ENCODE measurements around a stretch of chr2.

GRCh38 chr2:100825301-100825855 lies 5.4 kb downstream of the NPAS2 start:
- RRBS, result no CpG with 5 or more reads among the region's 3 CpGs
CAGE:
- cytosol, long polyA plus RNA, result no peak
- long polyA plus RNA, result no peak
- nucleus, long polyA plus RNA, result no peak

GRCh38 chr2:100887900-100888685 lies 68.2 kb downstream of the NPAS2 start:
- RRBS, result no CpG with 5 or more reads among the region's 7 CpGs
CAGE:
- cytosol, long polyA plus RNA, result no peak
- long polyA plus RNA, result no peak
- nucleus, long polyA plus RNA, result no peak

DNA sequence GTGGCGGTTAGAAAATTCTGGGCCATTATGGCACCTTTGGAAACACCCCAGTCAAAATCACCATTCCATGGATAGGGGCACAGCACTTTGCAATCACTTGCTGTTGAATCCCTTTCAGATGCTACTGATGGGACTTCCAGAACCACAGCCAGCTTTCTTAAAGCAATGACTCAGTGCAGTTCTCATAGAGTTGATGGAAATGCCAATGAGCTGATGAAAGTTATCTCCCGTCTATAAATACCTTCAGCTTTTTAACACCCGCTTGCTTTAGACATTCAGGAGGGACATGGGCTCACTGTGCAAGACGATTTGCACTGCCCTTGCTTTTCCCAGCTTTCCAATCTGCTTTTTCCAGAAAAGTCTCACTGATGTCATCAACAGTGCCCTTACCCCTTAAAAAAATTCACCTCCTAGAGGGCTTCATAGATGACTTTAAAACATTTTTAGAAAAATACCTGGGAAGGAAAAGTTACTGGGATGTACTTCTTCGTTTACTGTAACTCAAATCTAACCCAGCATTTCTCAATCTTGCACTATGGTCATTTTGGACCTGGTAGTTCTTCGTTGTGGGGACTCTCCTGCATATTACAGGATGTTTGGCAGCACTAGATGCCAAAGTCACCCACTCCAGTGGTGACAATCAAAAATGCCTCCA lies 66.6 kb upstream of the RPL31 start:
- RRBS, result no CpG with 5 or more reads among the region's 6 CpGs
CAGE:
- cytosol, long polyA plus RNA, result no peak
- long polyA plus RNA, result no peak
- nucleus, long polyA plus RNA, result no peak

DNA sequence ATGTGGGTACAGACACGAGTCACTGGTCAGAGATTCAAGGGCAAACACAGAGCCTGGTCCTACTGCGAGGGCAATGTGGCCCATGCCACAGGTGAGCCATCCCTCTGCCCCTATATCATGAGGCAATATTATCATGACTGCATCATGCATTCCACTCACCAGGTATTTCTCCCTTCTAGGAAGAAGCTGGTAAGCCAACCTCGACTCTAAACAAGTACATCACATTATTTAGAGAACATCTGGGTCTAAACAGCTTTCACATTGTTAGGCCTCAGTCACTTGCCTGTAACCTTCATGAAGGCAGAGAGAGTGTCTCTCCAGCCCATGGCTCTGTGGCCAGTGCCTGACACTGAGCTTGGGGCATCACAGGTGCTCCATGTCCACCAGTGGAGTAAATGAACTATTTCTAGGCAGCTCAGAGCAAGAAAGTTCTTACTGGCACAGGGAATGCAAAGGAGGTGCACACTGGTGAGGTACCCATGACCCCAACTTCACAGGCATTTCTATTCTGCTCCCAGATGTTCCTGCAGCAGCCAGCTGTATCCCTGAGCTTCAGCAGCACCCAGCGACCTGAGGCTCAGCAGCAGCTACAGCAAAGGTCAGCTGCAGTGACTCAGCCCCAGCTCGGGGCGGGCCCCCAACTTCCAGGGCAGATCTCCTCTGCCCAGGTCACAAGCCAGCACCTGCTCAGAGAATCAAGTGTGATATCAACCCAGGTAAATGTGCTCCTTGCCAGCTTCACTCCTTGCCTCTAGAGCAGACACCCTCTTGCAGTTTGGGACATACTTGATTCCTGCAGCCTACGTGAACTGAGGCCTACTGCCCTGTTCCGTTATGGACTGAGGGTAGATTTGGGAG lies 14.3 kb upstream of the RPL31 start:
- RRBS, result no CpG with 5 or more reads among the region's 8 CpGs
CAGE:
- cytosol, long polyA plus RNA, result no peak
- long polyA plus RNA, result no peak
- nucleus, long polyA plus RNA, result no peak

DNA sequence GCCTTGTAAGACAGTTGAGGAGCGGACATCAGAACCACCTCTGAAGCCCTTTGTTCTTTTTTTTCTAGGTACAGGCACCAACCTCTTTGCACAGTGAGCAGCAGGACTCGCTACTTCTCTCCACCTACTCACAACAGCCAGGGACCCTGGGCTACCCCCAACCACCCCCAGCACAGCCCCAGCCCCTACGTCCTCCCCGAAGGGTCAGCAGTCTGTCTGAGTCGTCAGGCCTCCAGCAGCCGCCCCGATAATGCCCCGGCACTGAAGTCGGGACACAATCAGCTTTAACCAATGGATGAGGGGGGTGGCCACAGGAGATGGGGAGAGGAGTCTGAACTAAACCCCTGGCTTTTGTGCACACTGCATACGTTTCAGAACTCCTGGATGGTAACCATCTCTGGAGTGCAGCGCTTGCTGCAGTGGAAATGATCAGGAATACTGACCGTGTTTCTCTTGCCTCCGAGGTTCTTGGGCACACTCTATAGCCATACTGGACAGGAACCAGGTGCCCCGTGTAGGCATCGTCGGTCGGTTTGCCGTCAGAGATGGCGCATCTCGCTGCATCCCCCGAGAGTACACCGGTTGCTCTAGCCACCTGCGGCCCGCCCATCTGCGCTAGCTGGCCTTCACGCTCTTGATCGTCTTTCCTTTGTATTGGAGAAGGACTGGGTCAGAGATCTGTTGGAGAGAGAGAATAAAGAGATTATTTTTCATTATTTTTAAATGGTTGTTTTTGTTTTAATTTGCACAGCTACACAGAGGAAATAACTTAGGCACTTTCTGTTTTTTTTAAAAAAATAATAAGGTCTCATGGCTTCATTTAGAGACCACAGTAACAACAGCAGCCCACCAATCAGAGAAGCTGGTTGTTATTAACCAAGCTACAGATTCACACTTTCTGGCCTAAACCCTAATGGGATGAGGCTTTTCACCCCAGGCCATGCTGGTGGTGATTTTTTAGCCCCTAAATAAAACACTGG lies 6.5 kb upstream of the RPL31 start:
- RRBS, result no CpG with 5 or more reads among the region's 27 CpGs
CAGE:
- cytosol, long polyA plus RNA, result no peak
- long polyA plus RNA, result no peak
- nucleus, long polyA plus RNA, result no peak

- RRBS, result 0% methylated on average over 1 of the region's 44 CpGs
CAGE:
- cytosol, long polyA plus RNA, result no peak
- long polyA plus RNA, result no peak
- nucleus, long polyA plus RNA, result no peak
These were observed 754 bp downstream of the RPL31 start for GRCh38 chr2:101002454-101003631.

DNA sequence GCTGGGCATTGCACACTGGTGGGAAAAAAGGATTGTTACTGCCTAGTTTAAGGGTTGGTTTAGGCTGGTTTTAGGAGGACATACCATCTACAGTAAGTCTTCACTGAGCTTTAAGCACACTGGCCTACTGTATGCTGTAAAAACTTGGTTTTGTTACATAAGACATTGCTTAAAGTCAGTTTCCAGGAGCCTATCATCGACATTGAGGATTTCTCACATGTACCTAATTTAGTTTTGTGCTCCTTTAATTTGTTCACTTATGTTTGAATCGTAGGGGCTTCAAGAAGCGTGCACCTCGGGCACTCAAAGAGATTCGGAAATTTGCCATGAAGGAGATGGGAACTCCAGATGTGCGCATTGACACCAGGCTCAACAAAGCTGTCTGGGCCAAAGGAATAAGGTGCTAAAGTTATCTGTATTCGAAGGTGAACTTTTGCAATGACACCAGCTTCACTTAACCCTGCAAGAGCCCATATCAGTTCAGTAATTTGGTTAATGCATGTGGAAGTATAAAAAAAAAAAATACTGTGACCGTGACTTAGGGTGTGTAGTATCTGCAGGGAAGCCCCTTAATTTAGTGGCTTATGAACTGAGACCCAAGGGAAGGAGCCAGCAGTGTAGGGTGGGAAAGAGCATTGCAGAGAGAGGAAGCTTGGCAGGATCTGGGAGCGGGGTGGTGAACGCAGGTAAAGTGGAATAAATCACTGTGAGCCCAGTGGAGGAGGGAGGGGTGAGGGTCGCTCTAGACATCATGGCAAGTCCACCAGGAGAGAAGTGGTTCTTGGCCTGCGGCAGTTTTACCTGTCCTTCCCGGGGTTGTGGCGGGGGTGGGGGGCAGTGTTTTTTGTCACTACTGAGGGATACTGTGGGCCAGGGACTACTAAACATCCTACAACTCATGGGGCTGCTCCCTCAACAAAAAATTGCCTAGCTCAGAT lies 2.1 kb downstream of the RPL31 start:
- RRBS, result no CpG with 5 or more reads among the region's 14 CpGs
CAGE:
- cytosol, long polyA plus RNA, result no peak
- long polyA plus RNA, result no peak
- nucleus, long polyA plus RNA, result no peak

GRCh38 chr2:101027917-101028814 lies 26.1 kb downstream of the RPL31 start:
- RRBS, result 97% methylated on average over 5 of the region's 26 CpGs
CAGE:
- cytosol, long polyA plus RNA, result no peak
- long polyA plus RNA, result no peak
- nucleus, long polyA plus RNA, result no peak

DNA sequence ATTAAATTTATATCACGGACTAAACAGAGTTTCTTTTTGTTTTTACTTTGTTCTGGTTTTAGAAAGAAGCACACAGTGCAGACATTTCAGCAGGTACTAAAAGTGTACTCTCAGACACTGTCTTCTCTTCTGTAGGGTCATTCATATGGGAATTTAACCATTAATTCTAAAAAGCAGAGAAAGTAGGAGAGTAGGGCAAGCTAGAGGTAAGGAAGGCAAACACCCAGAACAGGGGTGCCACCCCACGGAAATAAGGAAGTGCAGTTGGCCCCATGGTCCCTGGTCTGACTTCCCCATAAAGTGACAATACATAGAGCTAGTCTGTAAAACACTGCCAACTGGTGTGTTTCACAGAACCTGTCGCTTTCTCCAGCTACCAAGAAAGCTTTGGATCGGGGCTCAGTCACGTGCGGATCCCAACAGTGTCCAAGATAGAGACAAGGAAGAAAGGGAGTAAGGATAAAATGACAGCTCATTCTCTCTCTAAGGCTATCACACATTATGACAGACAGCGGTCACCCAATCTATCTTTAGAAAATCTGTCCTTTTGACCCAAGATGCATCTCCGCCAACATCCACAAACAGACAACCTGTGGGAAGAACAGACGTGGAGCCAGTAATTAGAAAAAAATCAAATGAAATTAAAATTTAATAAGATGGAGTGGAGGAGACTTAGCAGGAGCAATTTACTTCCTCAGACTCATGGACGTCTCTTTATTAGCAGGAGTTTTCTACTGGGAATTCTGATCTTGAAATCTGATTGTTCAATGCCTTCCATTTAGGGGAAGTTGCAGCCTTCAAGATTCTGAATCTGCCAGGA lies 36.3 kb downstream of the TBC1D8 start:
- RRBS, result no CpG with 5 or more reads among the region's 10 CpGs
CAGE:
- cytosol, long polyA plus RNA, result no peak
- long polyA plus RNA, result no peak
- nucleus, long polyA plus RNA, result no peak

DNA sequence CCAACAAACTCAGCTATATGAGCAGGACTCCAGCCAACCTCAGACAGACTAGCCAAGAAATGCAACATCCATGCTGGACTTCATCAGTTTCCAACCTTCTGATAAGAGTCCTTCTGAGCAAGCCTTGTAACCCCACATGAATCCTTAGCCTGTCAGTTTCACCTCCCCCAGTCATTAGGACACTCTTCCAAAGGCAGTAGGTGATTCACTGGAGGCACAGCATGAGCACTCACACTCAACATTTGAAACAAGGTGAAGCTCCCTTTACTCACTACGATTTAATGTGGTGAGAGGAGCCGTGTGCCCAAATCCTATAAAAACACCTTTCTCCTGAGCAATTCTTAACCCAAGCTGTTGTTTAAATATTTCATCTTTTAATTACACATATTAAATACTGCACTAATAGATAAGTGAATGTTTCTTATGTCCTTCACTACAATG lies 5.7 kb downstream of the TBC1D8 start:
- RRBS, result no CpG with 5 or more reads among the region's 2 CpGs
CAGE:
- cytosol, long polyA plus RNA, result no peak
- long polyA plus RNA, result no peak
- nucleus, long polyA plus RNA, result no peak

DNA sequence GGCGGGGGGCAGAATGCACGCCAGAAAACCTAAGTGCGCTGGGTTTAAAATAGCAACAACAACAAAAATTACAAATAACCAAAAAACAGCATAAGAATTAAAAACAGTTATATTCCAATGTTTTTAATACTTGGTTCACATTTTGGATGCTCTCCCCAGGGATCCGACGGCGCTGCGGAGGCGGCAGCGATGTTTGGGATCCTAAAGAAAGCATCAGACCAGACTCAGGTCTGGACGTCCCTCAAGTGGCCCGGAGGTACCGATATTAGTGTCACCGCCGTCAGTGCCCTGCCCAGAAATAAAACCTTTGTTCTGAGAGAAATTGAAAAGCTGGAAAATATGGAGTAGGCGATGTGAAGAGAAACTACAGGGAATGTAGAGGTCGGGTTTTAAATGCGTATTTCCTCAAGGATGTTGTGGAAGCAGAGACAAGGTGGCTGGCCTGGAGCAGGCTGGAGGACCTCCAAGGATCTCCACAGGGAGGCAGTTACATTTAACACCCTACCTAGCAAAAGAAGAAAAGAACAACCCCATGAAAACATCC lies 668 bp upstream of the TBC1D8 start:
- RRBS, result no CpG with 5 or more reads among the region's 17 CpGs
CAGE:
- cytosol, long polyA plus RNA, result no peak
- long polyA plus RNA, result no peak
- nucleus, long polyA plus RNA, result no peak

- RRBS, result no CpG with 5 or more reads among the region's 6 CpGs
CAGE:
- cytosol, long polyA plus RNA, result no peak
- long polyA plus RNA, result no peak
- nucleus, long polyA plus RNA, result no peak
These were observed 28.9 kb upstream of the TBC1D8 start for GRCh38 chr2:101180057-101180468.

- RRBS, result no CpG with 5 or more reads among the region's 10 CpGs
CAGE:
- cytosol, long polyA plus RNA, result no peak
- long polyA plus RNA, result no peak
- nucleus, long polyA plus RNA, result start-site peak on the plus strand at chr2:101269130-101269187, 27 and 34 reads in 2 replicates
These were observed 16.5 kb downstream of the CNOT11 start for GRCh38 chr2:101268744-101269995.

DNA sequence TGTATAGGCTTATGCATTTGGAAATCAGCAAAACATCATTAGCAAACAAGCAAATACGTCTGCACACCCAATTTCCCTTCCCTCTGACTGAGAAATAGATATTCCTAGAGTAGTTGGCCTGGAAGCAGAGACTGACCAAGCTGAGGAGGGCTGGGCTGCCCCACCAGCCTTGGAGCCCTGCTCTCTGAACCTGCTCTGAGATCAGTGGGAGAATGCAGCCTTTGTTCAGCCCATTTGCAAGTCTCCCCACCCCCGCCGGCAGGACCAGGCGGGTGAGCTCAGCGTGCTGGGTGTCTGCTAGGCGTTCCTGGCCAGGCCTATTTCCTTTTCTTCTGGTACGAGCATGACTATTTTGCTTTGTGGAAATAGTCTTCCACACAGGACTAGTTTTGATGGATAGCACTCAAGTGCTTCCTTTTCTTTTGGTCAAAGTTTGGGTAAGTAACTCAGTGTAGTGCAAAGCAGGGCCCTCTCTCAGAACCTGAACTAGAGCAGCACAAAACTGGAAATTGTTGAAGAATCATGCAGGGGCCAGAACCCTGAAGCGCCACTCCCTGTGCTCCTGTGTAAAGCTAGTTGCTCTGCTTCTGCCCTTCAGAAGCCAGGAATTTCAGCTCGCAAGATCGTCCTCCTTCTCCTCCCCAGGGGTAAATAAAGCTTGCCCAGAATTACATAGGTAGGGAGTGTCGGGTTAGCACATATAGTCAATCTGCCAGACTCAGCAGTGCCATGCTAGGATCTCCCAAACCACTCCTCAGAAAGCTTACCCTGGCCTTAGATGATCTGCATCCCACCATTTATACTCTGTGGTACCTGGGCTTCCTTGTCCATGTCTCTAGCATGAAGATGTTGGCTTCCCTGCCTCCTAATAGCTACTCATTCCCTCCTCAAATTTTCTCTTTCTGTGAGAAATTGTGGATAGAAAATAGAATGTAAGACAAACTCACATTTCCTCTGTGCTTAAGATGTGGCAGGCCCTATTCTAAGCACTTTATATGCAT lies 22.1 kb upstream of the RNF149 start:
- RRBS, result no CpG with 5 or more reads among the region's 11 CpGs
CAGE:
- cytosol, long polyA plus RNA, result no peak
- long polyA plus RNA, result no peak
- nucleus, long polyA plus RNA, result no peak

DNA sequence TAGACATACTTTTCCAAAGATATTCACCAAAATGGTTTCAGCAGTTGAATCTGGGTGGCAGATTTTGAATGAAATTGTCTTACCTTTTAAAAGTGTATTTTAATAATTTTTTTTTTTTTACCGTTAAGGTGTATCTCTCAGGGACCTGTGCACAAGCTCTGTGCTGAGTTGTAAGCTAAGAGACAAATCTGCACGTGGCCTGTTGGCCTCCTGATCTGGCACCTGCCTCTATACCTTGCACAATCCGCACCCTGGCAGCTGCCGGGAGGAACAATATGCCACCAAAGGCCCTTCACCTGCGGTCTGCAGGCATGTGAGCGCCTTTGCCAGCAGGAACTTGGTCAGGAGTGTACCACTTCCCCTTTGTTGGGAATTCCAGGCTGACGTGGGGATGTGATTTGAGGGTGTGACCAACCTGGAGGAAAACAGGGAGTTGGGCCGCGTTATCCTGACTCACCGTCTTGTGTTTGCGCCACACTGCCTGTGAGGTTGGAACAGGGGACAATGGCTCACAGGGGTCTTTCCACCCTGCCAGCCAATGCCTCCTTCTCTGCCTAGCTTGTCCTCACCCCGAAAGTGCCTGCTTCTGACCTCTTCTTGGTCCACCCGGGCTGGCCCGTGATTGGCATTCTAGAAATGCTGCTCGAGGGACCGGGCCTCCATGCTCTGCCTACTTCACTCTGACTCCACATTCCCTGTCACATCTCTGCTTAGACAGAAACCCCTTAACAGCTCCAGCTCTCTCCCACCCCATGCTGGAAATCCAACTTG lies 67.2 kb upstream of the MAP4K4 start:
- RRBS, result no CpG with 5 or more reads among the region's 16 CpGs
CAGE:
- cytosol, long polyA plus RNA, result no peak
- long polyA plus RNA, result no peak
- nucleus, long polyA plus RNA, result no peak

DNA sequence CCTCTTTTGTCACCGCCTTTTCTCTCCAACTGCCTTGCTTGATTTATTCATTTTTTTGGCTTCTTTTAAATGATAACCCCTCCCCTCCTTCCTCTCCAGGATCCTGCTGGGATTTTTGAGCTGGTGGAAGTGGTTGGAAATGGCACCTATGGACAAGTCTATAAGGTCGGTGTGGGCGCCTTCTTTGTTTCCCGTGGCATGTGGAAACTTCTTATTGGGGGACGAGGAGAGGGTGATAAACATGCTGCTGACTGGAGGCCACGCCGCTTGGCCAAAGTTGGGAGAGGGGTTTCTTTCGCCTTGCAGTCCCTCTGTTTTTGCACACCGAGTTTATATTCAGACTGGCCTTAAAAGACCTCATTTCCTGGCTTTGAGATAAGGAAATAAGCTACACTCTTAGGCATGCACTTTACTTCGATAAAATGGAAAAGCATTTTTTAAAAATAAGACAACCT lies 894 bp downstream of the MAP4K4 start:
- RRBS, result no CpG with 5 or more reads among the region's 10 CpGs
CAGE:
- cytosol, long polyA plus RNA, result no peak
- long polyA plus RNA, result no peak
- nucleus, long polyA plus RNA, result no peak

- RRBS, result no CpG with 5 or more reads among the region's 5 CpGs
CAGE:
- cytosol, long polyA plus RNA, result no peak
- long polyA plus RNA, result no peak
- nucleus, long polyA plus RNA, result no peak
These were observed 69.4 kb downstream of the MAP4K4 start for GRCh38 chr2:101766720-101767566.

DNA sequence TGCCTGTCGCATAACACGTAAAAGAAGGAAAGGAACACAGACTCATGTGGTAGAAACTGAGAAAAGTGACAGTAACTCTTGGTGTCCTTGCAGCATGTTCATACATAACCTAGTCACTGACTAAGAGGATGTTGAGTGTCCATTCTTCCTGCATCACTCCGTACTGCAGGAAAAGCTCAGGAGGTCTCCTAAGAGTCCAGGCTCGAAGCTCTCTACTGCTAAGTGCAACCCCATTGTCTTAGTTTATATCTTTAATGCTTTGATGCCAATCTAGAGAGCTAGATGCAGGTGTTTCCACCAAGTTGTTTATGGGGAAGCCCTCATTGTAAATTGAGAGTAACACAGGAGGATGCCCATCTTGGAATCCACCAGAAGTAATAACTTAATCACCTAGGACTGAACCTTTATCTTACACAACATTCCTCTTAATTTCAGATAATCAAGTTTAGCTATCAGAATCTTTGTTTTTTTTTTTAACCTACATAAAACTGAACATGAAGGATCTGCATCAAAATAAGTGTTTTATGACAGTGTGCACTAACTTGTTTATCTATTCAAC lies 91.0 kb upstream of the IL1R2 start:
- RRBS, result no CpG with 5 or more reads among the region's 4 CpGs
CAGE:
- cytosol, long polyA plus RNA, result no peak
- long polyA plus RNA, result no peak
- nucleus, long polyA plus RNA, result no peak

DNA sequence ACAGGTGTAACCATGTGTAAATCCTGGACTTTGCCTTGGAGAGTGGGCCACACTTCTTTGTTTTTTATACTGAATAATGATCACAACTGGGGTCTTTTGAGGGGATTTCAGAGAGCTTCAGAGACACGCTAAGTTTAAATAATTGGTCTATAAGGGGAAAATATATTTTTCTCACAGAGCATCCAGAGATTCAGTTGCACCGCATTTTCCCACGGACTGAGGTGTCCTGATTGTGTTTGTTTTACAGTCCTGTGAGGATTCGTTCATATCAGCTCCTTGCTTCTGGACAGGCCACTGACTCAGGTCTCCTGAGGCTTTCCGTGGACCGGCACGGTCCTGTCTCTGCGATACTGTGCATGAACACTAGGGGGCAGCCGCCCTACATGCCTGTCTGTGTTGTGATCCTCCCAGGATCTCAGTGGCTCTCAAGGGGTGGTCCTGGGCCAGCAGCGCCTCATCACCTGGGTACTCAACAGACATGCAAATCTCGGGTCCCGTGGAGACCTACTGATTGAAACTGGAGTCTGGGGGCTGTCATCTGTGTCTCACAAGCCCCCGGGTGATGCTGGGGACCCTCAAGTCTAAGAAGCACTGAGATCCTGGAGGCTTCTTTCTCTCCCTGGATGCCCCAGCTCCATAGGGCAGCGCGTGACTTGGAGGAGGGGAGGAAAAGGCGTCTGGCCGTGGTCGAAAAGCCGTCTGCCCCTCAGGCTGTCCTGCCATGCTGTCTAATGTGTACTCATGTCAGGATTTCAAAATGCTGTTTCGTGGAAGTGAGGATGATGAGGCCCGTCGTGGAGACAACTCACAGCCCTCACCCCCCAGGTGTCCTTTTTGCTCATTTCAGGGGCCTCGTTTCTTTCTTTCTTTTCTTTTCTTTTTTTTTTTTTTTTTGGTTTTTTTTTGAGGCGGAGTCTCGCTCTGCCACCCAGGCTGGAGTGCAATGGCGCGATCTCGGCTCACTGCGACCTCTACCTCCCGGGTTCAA lies 29.0 kb downstream of the IL1R2 start:
- RRBS, result no CpG with 5 or more reads among the region's 30 CpGs
CAGE:
- cytosol, long polyA plus RNA, result no peak
- long polyA plus RNA, result no peak
- nucleus, long polyA plus RNA, result no peak

- RRBS, result no CpG with 5 or more reads among the region's 13 CpGs
CAGE:
- cytosol, long polyA plus RNA, result no peak
- long polyA plus RNA, result no peak
- nucleus, long polyA plus RNA, result no peak
These were observed 74.1 kb downstream of the IL1R2 start for GRCh38 chr2:102065653-102066394.

Data from SK-N-SH (cell line).